ENCODE measurements around a stretch of chr11.

- PRO-cap = no peak
These were observed 89.6 kb downstream of the HSD17B12 start for GRCh38 chr11:43770184-43770517.

DNA sequence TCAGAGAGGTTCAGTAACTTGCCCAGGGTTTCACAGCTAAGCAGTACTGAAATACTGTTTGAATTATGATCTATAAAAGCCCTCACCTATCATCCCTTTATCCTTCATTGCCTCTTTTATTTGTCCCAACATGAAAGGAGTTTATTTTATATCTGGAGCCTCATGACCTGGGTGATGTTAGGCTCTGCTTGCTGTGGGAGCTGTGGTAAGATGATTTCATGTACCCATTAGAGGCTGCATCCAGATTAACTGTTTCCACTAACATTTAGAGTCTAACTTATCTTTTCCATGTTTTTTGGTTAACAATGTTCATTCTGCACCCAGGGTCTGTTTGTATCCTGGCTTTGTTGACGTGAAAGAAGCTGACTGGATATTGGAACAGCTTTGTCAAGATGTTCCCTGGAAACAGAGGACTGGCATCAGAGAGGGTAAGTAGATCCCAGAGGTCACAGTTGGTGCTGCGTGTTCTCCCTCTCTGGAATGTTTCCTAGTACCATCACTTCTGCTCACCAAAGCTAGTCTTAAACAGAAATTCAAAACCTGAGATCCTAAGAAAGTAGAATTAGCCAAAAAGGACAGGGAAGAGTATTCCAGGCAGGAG is 8.9 kb downstream of the ALKBH3 start:
- PRO-cap = no peak

DNA sequence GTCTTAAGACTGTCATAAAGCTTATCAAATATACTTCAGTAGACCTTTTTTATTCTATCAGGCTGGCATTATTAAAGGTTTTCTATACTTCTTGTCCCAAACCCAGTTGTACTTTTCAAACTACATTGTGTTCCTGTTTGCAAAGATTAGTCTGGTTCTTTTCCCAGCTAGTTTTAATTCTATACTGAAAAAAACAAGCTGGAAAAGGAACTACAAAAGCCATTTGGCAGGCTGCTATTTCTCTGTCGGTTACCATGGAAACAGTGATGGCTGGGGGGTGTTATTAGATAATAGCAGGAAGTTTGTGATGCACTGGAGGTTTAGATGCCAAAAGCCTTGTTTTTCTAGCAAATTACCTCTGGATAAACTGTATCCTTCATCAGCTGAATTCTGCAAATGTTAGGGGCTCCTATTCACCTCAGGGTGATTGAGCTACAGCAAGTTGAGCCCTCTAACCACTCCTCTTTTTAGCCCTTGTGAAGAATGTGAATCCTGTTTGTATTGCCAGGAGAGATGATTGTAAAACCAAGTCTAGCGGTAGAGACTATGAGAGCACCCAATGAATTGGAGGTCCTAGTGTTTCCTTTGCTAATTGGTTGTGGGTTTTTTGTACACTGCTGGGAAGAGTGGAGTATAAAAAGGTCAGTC is 25.2 kb downstream of the ALKBH3 start:
- PRO-cap = no peak

GRCh38 chr11:43942864-43943772 is 681 bp downstream of the C11orf96 start:
- PRO-cap = no peak

GRCh38 chr11:43962243-43962853 is 19.9 kb downstream of the C11orf96 start:
- PRO-cap = no peak

DNA sequence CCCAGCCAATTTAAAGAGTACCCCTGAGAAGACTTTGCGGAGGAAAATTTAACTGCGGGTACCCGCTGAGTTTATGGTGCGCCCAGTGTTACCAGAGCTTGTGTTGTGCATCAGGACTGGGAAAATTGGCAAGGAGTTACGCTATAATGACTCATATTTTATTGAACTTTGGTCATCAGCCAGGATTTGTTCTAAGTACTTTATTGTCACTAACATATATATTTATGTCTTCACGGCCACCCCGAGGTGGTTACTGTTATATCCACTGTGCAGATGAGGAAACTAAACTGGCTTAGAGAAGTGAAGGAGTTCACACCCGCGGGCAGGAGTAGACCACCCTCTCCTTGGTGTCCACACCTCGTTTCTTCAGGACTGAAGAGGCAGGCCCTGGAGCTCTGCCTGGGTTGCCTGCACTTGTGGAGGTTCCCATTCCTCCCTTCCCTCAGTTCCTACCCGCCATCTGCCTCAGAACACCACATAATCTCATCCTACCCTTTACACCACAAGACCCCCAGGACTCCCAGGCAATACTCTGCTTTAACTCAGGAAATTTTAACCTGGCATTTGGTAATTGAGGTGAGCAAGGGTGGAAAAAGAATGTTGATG is 754 bp downstream of the ACCS start:
- PRO-cap = no peak

DNA sequence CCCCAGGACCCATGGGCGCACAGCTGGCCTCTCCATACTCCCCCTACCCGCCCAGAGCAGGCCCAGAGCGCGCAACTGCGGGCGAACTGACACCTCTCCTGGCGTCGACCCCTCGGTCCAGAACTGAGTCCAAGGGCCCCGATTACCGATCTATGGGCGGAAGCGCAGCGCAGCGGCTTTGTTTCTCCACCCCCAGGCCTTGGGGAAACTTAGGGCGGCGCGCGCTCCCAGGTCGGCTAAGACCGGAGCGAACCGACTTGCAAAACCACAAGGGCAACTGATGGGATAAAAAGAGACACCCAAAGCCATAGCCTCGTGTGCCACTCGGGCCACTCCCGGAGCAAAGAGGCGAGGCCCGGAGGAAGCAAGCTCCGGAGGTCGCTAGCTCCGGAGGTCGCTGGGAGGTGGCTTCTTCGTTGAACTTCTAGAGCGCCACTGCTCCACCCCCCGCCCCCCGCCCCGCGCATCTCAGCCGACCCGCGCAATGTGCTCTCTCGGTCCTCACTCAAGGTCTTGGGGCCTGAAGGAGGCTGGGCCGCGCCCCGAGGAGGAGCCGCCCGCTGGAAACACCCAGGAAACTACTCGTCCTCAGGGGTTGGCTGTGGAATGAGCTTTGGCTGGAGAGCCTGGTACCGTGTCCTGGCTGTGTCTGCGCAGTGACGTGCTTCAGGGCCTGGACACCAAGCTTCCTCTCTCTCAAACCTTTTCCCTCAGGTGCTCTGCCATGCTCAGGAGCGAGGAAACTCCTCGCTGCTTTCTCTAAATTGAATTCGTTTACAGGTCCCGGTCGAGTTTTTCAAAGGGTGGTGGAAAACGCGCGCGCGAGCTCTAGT is 9.9 kb upstream of the ALX4 start:
- PRO-cap = no peak

DNA sequence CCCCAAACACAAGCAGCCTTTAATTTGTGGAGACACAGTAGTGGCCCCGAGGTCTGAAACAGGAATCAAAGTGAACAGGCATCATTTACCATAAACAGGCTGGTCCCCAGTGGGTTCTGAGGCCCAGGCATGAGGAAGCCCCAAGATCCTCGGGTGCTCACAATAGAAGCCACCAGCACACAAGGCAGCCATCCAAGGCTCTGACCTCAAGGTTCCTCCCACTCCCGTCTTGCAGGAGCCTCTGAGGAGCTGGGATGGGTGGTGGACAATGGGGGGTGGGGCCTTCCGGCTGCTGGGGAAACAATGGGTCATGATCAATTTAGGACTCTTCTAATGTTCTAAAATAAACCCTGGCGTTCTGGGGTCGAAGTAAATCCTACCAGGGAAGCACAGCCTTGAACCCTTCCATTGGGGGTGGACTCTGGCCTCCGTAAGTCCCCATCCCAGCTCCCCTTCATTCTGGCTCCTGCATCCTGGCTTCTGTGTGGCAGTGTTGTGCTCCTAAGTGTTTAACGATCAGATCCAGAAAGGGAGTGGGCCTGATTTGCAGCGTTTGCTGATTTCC is 114.9 kb upstream of the CD82 start:
- PRO-cap = no peak

DNA sequence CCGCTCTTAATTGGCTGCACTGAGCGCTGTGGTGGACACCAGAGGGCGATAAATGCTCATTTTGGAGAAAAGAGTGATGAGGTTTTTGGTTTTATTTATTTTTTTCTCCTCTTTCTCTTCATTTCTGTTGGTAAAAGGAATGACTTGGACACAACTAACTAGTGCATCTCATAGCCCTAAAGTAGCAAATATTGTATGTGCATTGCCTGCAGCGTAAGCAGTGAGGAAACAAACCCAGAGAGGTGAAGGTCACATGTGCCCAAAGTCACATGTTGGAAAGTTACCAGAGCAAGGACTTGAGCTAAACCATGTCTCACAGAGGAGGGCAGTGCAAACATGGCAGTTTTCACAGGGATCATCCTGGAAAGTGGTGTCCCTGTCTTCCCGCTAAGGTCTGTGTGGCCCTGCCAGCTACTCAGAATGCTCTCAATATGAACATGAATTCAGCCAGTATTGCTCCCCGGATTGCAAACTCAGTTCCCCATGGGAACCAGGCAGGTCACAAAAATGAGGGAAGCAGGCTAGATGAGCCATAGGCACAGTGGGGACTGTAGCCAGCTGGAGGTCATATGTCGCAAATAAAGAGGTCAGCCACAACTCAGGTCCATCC is 8.6 kb upstream of the CD82 start:
- PRO-cap = no peak

- PRO-cap = no peak
These were observed 31.5 kb downstream of the CD82 start for GRCh38 chr11:44596902-44597432.

- PRO-cap = no peak
These were observed 93.2 kb downstream of the TP53I11 start for GRCh38 chr11:44857427-44857922.

DNA sequence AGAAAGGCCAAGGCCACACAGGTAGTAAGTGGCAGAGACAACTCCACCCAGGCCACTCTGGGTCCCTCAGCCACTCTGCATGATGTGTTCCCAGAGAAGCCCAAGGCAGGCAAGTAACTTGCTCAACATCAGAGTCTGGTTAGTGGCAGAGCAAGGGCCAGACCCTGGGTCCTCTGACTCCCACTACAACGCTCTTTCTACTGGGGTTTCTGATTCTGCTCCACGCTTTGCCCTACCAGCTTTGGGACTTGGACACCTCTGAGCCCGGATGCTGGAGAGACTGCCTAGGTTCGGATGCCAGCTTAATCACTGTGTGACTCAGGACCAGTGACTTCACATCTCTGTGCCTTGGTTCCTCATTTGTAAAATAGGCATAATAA is 67.2 kb downstream of the TP53I11 start:
- PRO-cap = no peak

DNA sequence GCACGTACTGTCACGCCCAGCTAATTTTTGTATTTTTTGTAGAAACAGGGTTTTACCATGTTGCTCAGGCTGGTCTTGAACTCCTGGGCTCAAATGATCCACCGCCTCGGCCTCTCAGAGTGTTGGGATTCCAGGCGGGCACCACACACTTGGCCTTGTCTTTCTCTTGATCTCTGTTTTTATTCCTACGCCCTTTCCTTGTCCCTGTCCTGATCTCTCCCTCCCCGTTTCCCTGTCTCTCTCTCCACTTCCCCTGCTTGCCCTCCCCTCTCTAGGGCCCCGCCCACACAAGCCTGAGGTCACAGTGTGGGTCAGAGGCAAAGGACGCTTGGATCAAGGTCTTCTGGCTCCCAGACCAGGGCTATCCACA is 38.5 kb downstream of the TP53I11 start:
- PRO-cap = unidirectional peak, minus-strand start at position 218 of the sequence

GRCh38 chr11:44919138-44919799 is 31.4 kb downstream of the TP53I11 start:
- PRO-cap = no peak

DNA sequence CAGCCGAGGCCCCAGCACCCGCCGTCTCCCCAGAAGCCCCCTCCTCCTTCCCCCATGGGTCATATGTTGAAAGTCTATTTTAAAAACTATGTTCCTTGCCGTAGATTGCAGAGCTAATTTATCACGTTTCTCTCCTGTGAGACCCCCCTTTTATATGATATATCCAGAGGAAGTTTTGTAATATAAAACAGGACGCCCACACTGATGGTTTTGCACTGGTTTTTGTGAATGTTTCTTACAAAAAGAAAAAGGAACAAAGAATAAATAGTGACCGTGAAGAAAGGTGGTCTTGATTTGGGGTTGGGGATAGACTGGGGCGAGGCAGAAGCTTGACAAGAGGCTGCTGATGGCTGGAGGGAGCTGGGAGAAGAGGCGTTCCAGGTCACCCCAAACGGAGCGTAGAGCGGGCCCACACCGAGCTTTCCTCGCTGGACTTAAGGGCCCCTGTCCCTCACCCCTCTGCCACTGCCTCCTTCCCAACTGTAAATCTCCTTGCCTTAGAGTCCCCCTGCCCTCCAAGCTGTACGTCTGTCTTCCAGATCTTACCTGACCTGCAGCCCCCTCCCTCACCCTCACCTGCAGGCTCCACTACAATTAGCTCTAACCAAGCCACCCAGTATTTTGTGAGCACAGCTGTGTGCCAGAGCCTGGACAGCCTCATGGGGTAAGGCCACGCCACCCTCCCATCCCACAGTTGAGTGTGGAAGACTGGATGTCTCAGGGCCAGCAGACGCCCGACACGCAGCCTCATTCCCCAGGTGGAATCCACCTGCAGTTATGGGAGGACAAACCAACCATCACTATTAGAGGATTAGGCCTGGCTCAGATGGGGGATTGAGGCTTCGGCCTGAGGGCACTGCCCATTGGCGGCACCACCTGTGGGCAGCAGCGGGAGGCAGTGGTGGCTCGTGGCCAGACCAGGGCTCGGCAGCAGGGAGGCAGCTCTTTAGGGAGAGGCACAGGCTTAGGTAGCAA is 18.2 kb downstream of the TP53I11 start:
- PRO-cap = no peak

DNA sequence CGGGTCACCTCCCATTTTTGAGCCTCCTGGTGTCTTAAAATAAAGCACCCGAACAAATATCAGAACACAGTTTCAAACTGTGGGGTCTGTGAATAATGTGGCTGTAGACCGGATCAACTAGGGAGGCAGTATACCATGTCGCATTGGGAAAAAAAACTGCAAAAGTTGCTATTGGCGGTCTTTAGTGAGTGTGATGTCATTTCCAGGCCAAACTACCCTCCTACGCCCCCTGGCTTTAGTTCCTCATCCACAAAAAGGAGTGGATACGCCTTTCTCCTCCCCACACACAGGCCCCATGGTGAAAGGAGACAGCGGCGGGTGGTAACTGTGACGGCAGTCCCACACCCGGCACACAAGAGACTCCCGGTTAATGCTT is 11.1 kb downstream of the TP53I11 start:
- PRO-cap = no peak

DNA sequence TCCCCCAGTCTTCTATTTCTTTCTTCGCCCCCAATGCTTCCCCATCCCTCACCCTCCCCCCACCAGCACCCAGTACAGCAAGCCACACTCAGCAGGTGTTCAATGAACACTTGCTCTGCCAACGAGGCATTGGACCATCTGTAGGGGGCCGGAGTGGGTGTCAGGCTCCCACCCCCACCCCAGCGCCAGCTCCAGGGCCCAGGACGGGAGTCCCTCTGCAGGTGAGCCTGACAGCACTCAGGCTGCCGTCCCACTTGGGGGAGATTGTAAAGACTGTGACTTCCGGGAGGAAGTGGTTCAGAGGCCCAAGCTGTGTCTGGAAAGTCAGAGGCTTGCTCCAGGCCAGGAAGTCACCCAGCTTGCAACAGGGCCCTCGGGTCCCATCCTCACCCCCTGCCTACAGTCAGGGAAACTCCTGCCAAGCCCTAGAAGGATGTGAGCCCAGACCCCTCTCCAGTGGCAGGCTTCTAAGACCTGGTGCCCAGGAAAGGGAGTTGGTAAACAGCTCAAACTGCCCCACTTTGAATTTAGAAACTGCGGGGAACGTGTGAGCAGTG is 66.3 kb upstream of the PRDM11 start:
- PRO-cap = no peak

DNA sequence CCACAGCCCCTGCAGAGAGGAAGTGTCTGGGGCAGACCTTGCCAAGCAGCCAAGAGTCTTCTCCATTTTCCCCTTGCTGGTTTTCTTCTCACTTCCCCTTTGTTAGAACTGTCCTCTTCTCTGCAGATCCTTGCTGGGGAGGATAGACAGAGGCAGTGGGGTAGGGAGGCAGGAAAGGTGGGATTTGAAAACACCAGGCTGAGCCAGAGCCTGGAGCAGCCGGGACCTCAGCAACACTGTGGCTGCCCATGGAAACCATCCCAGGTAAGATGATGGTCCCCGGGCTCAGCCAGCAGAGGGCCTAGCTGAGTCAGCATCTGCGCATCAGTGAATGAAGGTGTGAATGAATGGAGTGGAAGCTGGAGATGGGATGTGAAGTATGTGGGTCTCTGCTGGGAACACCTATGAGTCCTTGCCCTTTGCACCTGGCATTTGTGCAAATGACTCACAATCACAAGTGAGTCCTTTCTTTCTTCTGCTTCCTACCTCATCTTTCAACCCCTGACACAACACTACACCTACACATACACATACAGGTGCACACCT is 63.0 kb upstream of the PRDM11 start:
- PRO-cap = unidirectional peak, minus-strand start at position 240 of the sequence

- PRO-cap = unidirectional peak, minus-strand start at chr11:45128336
These were observed 18.3 kb upstream of the PRDM11 start for GRCh38 chr11:45128163-45128609.

DNA sequence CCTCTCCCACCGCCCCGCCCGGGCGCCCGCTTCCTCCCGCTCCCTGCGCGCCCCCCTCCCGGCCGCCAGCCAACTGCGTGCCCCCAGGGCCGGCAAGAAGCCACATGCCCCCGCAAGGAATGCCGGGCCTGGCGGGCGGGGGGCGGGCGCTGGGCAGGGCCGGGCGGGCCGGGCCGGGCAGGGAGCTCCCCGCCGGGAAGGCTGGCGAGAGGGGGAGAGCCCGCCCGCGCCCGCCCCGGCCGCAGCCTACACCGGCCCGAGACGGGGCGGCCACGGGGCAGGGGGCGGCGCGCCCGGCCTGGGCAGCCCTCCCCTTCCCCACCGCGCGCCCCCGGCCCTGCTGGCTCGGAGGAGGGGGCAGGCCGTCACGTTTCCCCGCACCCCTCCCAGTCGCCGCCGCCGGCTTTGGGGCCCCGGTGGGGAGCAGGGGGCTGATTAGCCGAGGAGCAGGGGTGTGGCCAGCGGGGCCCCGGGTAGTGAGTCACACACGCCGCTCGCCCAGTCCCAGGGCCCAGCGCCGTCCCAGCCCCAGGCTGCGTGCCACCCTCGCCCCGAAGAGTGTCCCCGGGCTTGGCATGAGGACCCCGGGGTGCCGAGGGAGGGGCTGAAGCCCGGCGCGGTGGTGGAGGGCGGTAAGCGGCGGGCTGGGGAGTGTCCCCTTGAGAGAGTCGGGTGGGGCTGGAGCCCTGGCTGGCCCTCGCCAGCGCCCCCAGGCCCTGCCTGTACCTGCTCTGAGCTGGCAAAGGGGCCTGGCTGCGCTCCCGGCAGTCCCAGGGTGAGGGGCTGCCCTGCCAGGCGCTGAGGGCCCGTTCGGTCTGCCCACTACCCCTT is 34.3 kb downstream of the PRDM11 start:
- PRO-cap = bidirectional peak, plus-strand start at position 156 of the sequence, minus-strand start at position 75 of the sequence; bidirectional peak, plus-strand start at position 249 of the sequence, minus-strand start at position 253 of the sequence; bidirectional peak, plus-strand start at position 501 of the sequence, minus-strand start at position 407 of the sequence